Bronchus fibroblast of lung (primary cell): ENCODE results near the genes LPAR5, PIANP, COPS7A and CD4.

DNA sequence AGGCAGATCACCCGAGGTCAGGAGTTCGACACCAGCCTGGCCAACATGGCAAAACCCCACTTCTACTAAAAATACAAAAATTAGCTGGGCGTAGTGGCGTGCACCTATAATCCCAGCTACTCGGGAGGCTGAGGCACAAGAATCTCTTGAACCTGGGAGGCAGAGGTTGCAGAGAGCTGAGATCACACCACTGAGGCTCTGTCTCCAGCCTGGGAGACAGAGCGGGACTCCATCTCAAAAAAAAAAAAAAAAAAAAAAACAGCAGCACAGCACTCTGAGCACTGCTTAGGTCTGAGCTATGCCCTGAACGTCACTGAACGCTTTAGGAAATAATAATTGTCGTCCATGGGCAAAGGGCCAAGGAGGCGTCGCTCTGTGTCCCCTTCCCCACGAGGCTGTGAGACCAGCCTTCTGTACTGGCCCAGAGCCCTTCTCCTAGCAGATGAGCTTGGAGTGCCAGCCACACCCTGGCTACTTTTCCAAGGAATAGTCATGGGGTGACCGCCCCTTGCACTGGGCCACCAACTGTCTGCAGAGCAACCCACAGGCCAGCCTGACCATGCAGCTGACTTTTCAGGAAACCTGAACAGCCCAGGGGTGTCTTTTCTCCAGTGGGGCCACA lies 28.2 kb downstream of the CD9 start:
- RAMPAGE, long total RNA, result no peak

- RAMPAGE, long total RNA, result no peak
Measured at GRCh38 chr12:6273264-6273942, 37.1 kb upstream of the PLEKHG6 start.

DNA sequence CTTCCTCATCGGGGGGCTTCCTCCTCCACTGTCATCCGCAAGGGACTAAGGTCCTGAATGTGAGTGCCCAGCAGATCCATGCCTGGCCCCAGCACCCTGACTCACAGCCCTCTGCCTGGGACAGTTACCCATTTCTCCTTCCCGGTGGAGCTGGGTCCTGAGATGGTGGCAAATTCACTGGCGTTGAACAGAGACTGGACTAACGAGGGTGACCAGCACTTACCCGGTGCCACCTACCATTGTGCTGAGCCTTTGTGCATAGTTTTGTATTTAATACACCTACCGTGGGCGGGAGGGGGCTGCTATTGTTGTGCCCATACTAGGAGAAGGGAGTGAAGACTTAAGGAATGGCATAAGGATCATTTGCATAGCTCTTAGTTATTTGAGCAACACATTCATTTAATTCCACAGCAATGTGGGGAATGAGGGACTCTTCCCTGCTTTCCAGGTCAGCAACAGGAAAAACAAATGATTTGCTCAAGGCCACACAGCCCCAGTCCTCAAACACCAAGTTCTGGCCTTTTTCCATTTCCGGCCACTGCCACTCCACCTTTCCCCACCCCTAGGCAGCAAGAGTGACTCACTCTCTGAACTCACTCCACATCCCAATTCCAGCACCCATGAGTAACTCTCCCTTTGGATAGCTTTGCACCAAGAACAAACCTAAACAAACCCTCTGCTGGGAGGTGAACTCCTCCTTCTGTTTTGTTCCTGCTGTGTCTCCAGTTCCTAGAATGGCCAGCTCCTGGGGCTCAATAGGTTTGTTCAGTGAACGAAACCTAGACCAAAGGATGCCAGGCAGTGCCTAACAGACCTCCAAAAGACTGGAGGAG lies 30.6 kb upstream of the PLEKHG6 start:
- RAMPAGE, long total RNA, result no peak

GRCh38 chr12:6337589-6337888 lies 4.3 kb downstream of the TNFRSF1A start:
- RAMPAGE, long total RNA, result no peak

DNA sequence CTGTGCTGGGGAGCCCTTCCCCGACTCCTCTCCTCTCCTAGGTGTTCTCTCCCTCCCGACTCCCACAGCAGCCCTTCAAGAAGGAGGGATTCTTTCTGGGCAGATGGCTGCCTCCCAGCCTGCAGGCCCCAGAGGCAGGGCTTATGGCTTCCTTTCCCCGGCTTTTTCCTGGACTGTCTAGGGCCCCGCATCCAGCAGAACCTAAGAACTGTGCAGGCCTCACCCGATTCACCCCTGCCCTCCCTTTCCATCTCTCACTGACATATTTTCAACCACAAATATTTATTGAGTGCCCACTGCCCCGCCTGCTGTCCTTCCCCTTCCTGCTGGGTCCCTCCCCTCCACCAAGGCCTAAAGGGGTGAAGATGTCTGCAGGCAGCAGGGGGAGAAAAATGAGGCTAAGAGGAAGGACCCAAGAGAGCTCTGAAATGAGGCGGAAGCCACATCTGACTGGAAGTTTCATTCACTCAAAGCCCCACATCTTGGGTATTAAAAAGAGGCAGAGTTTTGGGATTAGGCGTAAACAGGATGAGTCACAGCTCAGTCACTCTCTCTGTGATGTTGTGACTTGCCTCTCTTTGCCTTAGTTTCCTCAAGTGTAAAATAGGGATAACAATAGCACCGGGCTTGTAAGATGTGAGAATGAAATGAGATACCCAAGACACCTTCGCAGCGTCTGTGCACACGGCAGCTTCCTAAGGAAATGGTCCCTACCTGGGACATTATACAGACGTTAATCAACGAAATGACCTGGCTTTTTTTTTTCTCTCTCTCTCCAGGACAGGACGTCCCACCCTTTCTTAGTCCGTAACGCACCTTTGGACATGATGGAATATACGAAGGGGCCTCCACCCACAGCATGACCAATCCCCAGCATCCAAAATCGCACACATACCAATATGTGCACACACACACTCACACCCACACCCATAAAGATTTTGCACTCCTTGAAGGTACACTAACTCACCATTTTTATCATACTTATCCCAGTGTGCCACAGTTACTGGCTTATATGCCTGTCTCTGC lies 2.7 kb downstream of the SCNN1A start:
- RAMPAGE, long total RNA, result no peak

- RAMPAGE, long total RNA, result no peak
Measured at GRCh38 chr12:6426790-6427826, 17.6 kb upstream of the CD27 start.

DNA sequence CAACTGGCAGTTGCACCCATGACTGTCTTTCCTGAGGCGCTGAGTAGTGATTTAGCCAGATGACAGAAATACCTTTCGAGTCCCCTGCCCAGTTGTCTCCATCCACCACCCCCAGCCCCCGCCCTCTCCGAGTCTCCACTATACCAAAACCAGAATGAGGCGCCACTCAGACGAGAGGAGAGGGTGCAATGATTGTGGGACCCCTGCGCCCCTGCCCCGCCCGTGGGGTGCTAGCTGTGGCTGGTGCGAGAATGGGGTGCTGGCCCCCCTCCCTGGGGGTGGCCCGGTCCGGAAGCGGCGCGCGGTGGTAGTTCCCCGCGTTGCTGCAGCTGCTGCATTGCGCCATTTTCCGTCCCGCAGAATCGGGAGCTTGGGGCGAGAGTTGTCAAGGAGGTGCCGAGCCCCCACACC lies 366 bp downstream of the VAMP1 start:
- RAMPAGE, long total RNA, result no peak

DNA sequence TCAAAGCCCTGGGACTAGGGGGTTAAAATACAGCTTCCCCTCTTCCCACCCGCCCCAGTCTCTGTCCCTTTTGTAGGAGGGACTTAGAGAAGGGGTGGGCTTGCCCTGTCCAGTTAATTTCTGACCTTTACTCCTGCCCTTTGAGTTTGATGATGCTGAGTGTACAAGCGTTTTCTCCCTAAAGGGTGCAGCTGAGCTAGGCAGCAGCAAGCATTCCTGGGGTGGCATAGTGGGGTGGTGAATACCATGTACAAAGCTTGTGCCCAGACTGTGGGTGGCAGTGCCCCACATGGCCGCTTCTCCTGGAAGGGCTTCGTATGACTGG lies 1.6 kb downstream of the GAPDH start:
- RAMPAGE, long total RNA, result no peak

DNA sequence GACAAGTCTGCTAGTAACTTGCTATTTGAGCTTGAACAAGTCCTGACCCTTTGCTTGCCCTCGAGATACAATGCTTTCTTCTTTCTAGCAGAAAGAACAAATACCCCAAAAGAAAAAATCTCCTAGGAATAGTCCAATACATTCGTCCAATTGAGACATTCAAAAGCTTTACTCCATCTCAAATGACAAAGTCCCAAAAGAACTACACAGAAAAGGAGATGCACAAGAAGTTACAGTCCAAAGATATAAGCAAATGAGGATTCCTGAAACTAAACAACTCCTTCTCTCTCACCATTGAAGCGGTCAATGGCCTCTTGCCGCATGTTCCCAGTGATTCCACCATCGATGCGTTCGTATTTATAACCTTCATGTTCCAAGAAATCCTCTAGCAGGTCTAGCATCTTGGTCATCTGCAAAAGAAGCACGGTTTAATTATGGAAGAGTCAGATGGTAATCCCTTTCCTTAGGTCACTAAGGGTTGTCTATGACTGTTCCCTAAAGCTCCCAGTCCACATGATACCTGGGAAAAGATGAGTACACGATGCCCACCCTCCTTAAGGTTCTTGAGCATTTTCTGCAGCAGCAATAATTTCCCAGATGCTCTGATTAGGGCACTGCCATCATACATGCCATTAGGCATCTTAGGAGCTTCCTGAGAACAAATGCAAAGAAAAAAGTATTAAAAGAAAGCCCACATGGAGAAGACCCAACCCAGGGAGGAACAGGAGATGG lies 15.8 kb downstream of the CHD4 start:
- RAMPAGE, long total RNA, result no peak

- RAMPAGE, long total RNA, result no peak
Measured at GRCh38 chr12:6618552-6619017, 11.4 kb upstream of the CHD4 start.

- RAMPAGE, long total RNA, result no peak
Measured at GRCh38 chr12:6631897-6632746, 3.6 kb downstream of the LPAR5 start.

GRCh38 chr12:6635837-6636671 lies at the start of gene LPAR5:
Gene LPAR5, minus strand, starts transcription at chr12:6635959.
- RAMPAGE, long total RNA, result no peak

GRCh38 chr12:6641070-6641351 lies 5.3 kb upstream of the LPAR5 start:
- RAMPAGE, long total RNA, result no peak

DNA sequence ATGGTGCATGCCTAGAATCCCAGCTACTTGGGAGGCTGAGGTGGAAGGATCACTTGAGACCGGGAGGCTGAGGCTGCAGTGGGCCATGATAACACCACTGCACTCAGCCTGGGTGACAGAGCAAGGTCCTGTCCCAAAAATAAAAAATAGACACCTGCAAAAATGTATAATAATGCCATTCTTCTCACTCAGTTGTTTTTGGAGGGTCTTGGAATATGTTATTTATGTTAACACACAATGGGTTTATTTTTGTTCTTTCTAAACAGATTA lies 7.3 kb upstream of the ING4 start:
- RAMPAGE, long total RNA, result no peak

GRCh38 chr12:6700604-6701350 lies at the start of gene PIANP:
Gene PIANP, minus strand, starts transcription at chr12:6700815.
- RAMPAGE, long total RNA, result no peak

DNA sequence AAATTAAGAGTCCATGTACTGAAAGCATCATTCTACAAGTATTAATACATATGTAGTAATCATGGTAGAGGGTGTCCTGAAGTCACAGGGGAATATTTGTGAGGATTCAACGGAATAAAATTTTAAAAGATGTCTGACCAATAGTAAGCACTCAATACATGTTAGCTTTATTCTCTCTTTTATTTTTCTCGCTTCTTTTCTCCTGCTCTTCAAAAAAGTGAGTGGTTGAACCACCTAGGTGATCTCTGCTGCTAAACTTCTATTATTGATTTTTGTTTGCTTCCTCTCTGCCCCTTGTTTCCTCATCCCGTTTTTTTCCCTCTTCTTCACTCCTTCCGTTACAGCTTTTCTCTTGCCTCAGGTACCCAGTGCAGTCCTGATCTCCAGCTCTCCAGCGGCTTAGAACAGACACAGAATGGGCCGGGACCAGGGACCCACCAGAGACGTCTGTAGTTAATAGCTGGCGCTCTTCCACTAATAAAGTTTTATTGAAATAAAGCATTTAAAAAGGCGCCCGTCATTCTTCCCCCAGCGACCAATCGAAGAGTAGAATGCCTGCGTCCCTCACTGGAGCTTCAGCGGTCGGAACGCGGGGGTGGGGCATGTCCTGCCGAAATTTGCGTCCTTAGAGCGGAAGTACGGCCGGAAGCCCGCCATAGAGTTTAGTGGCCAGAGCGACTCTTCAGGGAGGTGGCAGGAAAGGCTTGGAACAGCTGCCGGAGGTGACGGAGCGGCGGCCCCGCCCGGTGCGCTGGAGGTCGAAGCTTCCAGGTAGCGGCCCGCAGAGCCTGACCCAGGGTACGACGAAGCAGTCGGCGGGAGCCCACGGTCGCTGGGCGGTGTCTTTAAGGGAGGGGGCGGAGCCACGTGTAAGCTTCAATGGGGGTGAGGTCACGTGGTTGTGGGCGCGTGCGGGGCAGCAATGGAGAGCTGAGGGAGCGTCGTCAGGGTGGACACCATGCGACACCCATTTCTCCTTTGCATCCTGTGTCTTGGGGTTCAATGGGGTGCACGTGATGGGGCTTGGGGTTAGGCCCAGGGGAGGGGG lies at the start of gene COPS7A:
COPS7A (plus strand) TSS at position 665 of the 1,048 bp plus-strand sequence.
- RAMPAGE, long total RNA, result no peak

DNA sequence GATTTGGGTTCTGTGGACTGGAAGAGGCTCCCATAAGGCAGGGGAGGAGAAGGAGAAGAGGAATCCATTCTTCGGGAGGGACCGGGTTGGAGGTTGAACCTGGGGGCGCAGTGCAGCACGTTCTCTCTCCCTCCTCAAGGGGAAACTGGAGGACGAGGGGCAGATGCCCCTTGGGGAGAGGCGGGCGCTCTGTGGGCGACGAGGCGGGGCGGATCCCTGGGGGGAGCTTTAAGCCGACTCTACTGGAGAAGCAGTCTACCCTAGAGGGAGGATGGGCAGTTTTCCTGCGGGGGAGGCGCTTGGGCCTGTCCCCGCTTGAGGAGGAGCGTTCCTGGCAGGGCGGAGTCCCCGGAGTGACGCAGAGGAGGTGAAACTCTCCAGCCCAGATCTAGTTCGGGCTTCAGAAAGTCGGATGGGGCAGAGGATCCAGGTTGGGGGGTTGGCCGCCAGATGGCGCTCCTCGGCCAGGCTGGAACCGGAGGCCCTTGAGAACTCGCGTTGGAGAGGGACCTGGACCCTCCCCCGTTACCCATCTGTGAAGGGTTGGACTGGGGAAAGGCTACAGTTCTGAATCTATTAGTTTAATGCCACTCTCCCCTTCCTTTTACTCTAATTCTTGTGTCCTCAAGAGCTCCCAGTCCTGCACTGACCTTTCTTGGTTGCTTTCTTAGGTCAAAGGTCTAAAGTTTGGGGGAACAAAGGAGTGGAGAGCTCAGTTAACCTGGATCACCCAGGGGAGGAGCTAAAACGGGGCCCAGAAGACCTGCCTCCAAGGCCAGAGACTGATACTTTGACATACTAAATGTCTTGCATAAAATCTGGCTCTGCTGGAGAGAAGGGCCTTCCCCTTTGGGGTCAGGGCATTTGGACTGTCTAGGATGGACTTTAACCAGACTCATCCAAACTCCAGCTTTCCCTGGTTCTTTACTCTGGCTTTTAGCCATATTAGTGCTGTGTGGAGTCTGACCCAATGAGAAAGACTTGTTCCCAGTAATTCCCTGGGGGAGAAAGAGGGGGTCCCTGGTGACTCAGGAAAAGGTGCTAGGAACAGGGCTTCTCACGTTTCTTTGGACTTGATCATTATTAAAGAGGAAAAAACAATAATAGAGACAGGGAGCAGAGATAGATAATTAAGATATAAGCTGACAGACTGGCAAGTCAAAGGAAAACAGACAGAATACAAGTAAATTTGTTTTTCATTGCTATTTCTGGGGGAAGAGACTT lies 797 bp upstream of the MLF2 start:
- RAMPAGE, long total RNA, result no peak

DNA sequence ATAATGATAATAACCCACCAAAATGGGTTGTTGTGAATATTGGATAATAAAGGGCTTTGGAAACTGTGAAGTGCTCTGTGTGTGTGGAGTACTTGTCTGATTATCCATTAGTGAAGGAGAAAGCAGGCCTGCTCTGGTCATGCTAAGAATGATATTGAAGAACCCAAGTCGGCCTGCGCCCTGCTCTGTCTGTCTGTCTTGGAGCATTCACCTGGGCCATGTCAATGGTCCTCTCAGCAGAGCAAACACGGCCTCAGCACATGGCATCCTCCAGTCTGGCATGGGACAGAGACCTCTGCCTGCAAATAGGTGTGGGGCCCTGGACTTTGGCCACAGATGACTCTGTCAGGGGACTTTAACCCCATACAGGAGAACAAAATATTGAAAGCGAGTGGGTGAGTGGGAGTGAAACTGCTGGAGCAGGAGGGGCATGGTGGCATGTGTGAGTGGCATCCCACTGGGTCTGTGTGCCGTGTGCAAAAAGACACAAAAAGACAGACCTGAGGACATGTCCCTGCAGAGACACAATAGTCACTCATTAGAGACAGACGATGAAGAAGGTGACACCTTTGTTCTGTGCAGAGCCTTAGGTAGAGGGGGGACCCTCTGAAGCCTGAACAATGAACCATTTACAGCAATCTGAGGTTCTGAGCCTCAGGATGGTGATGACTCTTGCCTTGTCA lies 7.3 kb downstream of the LAG3 start:
- RAMPAGE, long total RNA, result no peak

DNA sequence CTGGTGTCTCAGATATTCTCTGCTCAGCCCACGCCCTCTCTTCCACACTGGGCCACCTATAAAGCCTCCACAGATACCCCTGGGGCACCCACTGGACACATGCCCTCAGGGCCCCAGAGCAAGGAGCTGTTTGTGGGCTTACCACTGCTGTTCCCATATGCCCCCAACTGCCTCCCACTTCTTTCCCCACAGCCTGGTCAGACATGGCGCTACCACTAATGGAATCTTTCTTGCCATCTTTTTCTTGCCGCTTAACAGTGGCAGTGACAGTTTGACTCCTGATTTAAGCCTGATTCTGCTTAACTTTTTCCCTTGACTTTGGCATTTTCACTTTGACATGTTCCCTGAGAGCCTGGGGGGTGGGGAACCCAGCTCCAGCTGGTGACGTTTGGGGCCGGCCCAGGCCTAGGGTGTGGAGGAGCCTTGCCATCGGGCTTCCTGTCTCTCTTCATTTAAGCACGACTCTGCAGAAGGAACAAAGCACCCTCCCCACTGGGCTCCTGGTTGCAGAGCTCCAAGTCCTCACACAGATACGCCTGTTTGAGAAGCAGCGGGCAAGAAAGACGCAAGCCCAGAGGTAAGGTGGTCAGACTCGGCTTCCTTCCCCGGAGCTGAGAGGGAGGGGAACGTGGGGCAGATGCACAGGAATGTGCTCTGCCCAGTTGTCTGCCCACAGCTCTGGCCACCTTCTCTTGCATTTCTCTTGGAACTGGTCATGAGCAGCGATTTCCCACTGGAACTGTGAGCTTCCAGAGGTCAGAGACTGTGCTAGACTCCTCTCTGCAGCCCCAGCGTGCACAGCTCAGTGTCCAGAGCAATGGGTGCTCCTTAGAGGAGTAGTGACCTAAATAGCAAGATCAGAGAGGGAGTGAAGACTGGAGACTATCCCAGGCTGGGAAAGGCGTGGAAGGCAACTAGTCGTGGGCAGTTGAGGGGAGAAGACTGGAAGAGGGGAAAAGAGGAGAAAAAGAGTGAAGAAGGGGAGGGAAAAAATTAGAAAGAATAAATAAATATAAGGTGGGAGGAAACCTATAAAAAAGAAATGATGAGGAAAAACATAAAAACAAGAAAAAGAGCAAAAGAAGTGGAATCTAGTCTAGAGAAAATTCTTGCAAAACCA lies at the start of gene CD4:
CD4 (plus strand) TSS at position 443 of the 1,120 bp plus-strand sequence.
- RAMPAGE, long total RNA, result no peak

DNA sequence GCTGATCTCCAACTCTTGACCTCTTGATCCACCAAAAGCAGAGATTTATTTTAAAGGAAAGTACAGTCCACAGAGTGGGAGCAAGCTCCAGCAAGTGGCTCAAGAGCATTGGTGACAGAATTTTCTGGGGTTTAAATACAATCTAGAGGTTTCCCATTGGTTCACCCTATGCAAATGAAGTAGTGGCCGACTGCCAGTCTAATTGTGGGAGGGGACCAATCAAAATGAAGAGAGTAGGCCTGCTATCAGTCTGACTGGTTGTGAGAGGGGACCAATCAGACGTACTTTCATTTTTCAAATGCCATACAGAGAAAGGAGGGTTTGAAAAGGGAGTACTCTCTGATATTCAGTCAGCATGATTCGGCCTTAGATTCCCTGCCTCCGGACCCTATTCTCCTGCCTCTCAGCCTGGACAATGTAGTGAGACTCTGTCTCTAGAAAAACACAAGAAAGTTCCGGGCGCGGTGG lies 3.8 kb upstream of the LRRC23 start:
- RAMPAGE, long total RNA, result no peak